Endothelial cell of umbilical vein (primary cell): ENCODE data around the genes CYTIP and ACVR1.

GRCh38 chr2:157433821-157434286 lies 10.0 kb downstream of the CYTIP start:
- PRO-cap = no peak
CAGE:
- cytosol, long polyA minus RNA = no peak
- cytosol, long polyA plus RNA = no peak
- long polyA plus RNA = no peak
- nucleus, long polyA minus RNA = no peak
- nucleus, long polyA plus RNA = no peak

DNA sequence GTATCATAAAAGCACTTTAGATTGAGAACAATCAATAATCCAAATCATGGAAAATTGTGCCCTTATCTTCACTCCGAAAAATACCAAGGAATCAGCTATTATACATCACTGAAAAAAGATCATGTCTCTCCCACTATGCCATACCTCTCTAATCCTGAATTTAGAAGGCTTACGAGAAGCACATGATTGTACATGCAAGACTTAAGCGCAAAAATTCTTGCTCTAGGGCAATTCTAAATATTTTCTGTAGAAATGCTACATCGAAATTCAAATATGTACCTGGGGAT lies 1.3 kb downstream of the CYTIP start:
- PRO-cap = no peak
CAGE:
- cytosol, long polyA minus RNA = no peak
- cytosol, long polyA plus RNA = no peak
- long polyA plus RNA = no peak
- nucleus, long polyA minus RNA = no peak
- nucleus, long polyA plus RNA = no peak

DNA sequence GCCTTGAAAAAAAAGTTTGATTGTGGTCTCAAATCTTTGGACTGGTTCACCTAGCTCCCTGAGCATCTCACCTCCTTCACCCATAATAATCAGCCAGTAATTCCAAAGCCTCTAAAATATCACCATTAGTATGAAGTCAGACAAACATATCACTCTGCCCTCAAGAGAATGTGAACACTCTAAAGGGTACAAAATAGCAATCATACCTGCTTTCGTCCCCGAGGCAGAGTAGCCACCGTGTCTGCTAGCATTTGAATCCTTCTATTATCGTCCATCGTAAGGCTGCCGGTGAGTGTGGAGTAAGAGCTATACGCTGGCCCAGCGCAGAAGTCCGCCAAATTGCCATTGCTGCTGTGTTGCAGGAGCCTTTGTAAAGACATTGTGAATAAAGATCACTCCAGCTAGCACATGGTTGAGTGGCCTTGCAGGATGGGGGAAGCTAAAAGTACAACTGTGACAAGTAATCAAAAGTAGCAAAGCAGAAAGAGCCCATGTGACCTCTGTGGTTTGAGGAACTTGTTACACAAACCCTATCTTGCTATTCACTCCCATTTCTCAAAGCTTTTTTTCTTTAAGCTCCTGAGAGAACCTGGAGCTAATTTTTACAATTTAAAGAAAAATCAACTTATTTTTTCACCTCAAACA lies at the start of gene CYTIP:
TSS of gene CYTIP (minus strand) at position 449 of the 645 bp plus-strand sequence.
- PRO-cap = no peak
CAGE:
- cytosol, long polyA minus RNA = no peak
- cytosol, long polyA plus RNA = no peak
- long polyA plus RNA = no peak
- nucleus, long polyA minus RNA = no peak
- nucleus, long polyA plus RNA = no peak

DNA sequence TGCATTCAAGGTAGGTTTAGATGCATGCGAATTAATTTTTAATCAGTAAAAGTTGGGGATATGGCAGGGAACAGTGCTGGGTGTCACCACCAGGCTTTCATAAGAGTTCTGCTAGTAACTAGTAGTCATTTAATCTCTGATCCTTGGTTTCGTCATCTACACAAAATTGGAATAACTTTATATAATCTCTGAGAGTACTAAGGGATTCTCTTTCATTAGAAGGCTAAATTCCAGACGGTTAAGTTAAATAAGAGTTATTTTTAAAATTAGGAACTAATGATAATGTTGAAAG lies 85.5 kb upstream of the CYTIP start:
- PRO-cap = no peak
CAGE:
- cytosol, long polyA minus RNA = no peak
- cytosol, long polyA plus RNA = no peak
- long polyA plus RNA = no peak
- nucleus, long polyA minus RNA = no peak
- nucleus, long polyA plus RNA = no peak

DNA sequence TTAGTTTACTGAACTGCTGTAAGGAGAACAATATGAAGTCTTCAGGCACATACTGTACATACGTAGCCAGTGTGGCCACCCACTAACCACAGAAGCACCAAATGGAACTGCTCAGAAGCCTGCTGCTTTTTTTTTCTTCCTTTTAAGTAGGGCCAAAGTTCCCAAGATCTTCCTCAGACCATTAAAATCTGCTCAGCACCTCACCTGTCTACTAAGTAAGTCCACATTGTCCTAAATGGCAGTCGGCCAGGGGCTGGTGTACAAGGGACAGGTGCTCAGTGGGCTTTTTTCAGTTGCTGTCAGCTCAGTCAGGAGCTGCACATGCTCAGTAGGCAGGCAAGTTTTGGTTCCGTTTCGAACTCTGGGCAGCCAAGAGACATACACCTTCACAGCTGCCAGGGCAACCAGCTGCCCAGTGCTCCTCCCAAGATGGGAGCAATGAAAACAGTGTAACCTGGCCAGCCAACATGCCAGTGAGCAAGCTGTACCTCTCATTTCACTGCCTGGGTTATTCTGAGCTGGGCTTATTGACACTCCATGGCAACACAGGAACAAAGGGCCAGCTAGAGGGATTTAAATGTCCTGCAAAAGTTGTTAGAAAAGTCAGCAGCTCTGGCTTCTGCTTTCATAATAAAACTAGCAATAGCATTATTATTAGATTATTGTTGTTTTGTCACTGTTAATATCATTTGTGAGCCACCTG lies 86.1 kb downstream of the ACVR1 start:
- PRO-cap = no peak
CAGE:
- cytosol, long polyA minus RNA = no peak
- cytosol, long polyA plus RNA = no peak
- long polyA plus RNA = no peak
- nucleus, long polyA minus RNA = no peak
- nucleus, long polyA plus RNA = no peak

DNA sequence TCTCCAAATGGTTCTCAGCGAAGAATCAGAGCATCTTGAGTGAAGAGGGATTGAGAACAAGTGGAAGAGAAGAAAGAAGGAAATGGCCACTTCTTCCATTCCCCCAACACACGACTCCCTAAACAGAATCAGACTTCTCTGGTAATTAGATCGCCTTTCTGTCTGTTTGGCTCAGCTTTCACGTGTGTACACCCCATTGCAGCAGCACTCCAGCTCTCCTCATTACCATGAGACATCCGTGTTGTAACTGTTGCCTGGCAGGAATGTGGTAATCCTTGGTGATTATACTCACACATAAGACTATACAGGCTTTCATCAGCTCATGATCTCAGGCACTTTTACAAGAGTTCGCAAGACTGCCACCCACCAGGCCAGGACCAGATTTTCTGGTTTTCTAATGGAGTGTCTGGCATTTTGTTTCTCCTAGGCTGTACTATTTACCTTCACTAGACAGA lies 50.3 kb downstream of the ACVR1 start:
- PRO-cap = no peak
CAGE:
- cytosol, long polyA minus RNA = no peak
- cytosol, long polyA plus RNA = no peak
- long polyA plus RNA = no peak
- nucleus, long polyA minus RNA = no peak
- nucleus, long polyA plus RNA = no peak

- PRO-cap = no peak
CAGE:
- cytosol, long polyA minus RNA = no peak
- cytosol, long polyA plus RNA = no peak
- long polyA plus RNA = no peak
- nucleus, long polyA minus RNA = start-site peak on the minus strand at chr2:157875482-157875570, 16 reads
- nucleus, long polyA plus RNA = no peak
Observed at GRCh38 chr2:157875332-157875575, 876 bp downstream of the ACVR1 start.

- PRO-cap = bidirectional peak, plus-strand start at chr2:157875965, minus-strand start at chr2:157875821; bidirectional peak, plus-strand start at chr2:157876587, minus-strand start at chr2:157876303
CAGE:
- cytosol, long polyA minus RNA = start-site peak on the minus strand at chr2:157875635-157875870, 5 reads
- cytosol, long polyA plus RNA = start-site peak on the minus strand at chr2:157875766-157876122, 24 and 73 reads in 2 replicates
- long polyA plus RNA = start-site peak on the minus strand at chr2:157875787-157876402, 137 and 101 reads in 2 replicates
- nucleus, long polyA minus RNA = start-site peak on the minus strand at chr2:157875793-157875852, 114 reads; start-site peak on the minus strand at chr2:157876062-157876122, 150 reads; start-site peak on the minus strand at chr2:157876286-157876353, 80 reads
- nucleus, long polyA plus RNA = start-site peak on the minus strand at chr2:157875793-157876431, 72 and 46 reads in 2 replicates
Observed at GRCh38 chr2:157875576-157876498, at the start of gene ACVR1. TSS of gene ACVR1 (minus strand) at chr2:157876330.

- PRO-cap = no peak
CAGE:
- cytosol, long polyA minus RNA = no peak
- cytosol, long polyA plus RNA = no peak
- long polyA plus RNA = no peak
- nucleus, long polyA minus RNA = no peak
- nucleus, long polyA plus RNA = no peak
Observed at GRCh38 chr2:158320991-158321615, 135.4 kb downstream of the CCDC148 start.

DNA sequence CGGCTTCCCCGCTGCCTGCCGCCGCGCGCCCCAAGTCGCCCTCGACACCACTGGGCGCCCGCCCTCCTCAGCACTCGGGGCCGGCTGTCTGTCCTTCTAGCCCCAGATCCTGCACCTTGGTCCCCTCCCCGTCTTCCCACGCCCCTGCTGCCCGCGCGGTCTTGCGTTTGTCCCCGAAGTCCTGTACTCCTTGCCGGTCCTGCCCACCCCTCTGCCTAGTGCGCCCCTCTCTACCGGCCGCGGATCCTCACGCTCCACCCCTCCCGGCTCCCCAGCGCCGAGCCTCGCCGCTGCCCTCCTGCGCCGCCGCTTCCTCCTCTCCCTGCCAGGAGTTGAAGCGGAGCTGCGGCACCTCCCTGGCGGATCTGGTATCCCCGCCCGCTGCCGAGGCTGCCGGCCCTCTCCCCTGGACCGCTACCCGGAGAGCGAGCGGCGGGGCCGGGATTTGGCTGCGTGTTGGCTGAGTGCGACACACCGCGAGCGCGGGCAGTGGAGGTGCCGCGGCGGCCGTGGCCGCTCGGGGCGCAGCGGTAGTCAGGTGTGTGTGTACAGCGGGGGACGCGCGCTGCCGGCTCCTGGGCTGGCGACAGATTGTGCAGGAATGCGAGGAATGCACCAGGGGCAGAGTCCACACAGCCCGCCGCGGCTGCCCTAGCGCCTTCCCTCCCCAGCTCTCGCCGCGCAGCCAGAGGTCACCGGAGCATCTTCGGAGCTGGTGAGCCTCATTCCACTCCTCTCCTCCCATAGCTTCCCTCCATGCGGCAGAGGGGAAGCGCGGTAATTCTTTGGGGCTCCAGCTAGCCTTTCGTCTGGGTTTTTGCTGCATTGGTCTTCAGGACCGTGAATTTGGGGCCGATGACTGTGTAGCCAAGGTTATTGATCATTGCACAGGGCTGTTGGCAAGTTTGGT lies 1.1 kb downstream of the PKP4 start:
- PRO-cap = bidirectional peak, plus-strand start outside the sequence, minus-strand start at position 17 of the sequence; bidirectional peak, plus-strand start at position 589 of the sequence, minus-strand start at position 542 of the sequence; bidirectional peak, plus-strand start at position 688 of the sequence, minus-strand start at position 676 of the sequence
CAGE:
- cytosol, long polyA minus RNA = no peak
- cytosol, long polyA plus RNA = no peak
- long polyA plus RNA = no peak
- nucleus, long polyA minus RNA = start-site peak on the minus strand centred at position 245 of the sequence, 31 bp wide, 7 reads; start-site peak on the minus strand centred at position 535 of the sequence, 32 bp wide, 7 reads; start-site peak on the plus strand centred at position 648 of the sequence, 124 bp wide, 31 reads
- nucleus, long polyA plus RNA = no peak

GRCh38 chr2:158631512-158632149 lies 163.5 kb upstream of the DAPL1 start:
- PRO-cap = no peak
CAGE:
- cytosol, long polyA minus RNA = no peak
- cytosol, long polyA plus RNA = no peak
- long polyA plus RNA = no peak
- nucleus, long polyA minus RNA = no peak
- nucleus, long polyA plus RNA = no peak

DNA sequence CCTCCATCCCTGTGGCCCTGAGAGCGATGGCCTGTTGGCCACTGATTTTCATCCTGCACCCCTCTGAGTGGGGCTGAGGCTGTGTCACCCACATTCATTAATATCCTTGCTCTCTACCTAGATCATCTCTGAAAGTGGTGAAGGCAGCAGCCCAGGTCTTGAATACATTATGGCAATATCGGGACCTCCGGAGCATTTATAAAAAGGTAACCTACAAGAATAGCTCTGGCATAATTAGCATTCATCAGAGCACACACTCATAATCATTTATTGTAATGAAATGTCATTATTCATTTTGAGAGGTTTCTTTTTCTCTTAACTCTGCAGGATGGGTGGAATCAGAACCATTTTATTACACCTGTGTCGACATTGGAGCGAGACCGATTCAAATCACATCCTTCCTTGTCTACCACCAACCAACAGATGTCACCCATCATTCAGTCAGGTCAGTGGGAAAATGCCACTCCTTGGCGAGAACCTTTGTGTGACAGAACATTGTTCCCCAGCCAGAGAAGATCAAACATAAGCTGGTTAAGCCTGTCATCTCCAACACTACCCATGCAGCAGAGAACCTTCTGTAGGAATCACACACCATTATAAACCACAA lies 121.5 kb upstream of the DAPL1 start:
- PRO-cap = no peak
CAGE:
- cytosol, long polyA minus RNA = no peak
- cytosol, long polyA plus RNA = no peak
- long polyA plus RNA = no peak
- nucleus, long polyA minus RNA = no peak
- nucleus, long polyA plus RNA = no peak

DNA sequence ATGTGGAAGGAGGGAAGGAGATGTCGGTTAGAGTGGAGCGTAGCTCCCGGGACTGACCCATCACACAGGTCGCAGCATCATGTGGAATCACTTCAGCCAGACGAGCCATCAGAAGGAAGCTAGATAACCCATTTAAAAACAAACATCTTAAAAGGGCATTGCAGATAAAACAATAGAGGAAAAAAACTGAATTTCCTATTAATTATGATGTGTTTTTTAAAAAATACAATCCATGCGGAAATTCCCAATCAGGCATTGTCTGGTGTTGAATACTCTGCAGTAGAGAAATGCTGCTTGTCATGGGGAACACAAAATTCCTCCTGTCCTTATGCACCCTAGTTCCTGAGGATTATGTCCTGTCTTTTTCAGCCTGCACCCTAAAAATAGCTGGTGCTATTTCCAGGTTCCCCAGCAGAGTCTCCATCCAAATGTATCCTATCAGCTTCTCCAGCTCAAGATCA lies 77.2 kb upstream of the DAPL1 start:
- PRO-cap = bidirectional peak, plus-strand start at position 279 of the sequence, minus-strand start at position 54 of the sequence
CAGE:
- cytosol, long polyA minus RNA = no peak
- cytosol, long polyA plus RNA = no peak
- long polyA plus RNA = no peak
- nucleus, long polyA minus RNA = no peak
- nucleus, long polyA plus RNA = no peak

DNA sequence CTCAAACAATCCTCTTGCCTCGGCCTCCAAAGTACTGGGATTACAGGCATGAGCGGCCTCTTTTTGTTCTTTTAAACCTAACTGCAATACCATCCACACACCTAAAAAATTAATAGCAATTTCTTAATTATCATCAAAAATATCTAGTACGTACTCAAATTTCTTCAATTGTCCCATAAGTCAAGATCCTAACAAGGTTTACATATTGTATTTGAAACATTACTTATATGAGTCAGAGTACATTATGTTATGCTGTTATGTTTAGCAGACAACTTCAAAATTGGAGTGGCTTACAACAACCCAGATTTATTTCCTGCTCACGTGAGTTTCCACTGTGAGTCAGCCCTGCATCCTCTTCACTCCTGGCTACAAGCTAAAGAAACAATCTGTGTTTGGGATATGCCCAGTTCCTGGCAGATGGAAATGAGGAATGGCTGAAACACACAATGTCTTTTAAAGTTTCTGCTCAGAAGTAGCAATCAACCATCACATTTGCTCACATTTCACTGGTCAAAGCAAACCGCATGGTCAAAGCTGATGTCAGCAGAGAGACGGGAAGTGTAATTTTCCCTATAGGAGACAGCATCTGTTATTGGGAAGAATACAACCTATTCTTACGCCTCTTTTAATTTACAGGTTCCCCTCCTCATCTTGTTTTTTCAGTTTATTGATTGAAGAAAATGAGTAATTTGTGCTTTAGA lies 31.4 kb upstream of the TANC1 start:
- PRO-cap = bidirectional peak, plus-strand start at position 416 of the sequence, minus-strand start at position 425 of the sequence
CAGE:
- cytosol, long polyA minus RNA = no peak
- cytosol, long polyA plus RNA = no peak
- long polyA plus RNA = no peak
- nucleus, long polyA minus RNA = no peak
- nucleus, long polyA plus RNA = no peak

GRCh38 chr2:158953807-158954221 lies 14.6 kb upstream of the TANC1 start:
- PRO-cap = unidirectional peak, plus-strand start at chr2:158954133
CAGE:
- cytosol, long polyA minus RNA = no peak
- cytosol, long polyA plus RNA = no peak
- long polyA plus RNA = no peak
- nucleus, long polyA minus RNA = no peak
- nucleus, long polyA plus RNA = no peak

- PRO-cap = no peak
CAGE:
- cytosol, long polyA minus RNA = no peak
- cytosol, long polyA plus RNA = no peak
- long polyA plus RNA = no peak
- nucleus, long polyA minus RNA = no peak
- nucleus, long polyA plus RNA = no peak
Observed at GRCh38 chr2:159064551-159065405, 96.3 kb downstream of the TANC1 start.

GRCh38 chr2:159164468-159164955 lies 122.0 kb downstream of the WDSUB1 start:
- PRO-cap = no peak
CAGE:
- cytosol, long polyA minus RNA = no peak
- cytosol, long polyA plus RNA = no peak
- long polyA plus RNA = no peak
- nucleus, long polyA minus RNA = no peak
- nucleus, long polyA plus RNA = no peak

DNA sequence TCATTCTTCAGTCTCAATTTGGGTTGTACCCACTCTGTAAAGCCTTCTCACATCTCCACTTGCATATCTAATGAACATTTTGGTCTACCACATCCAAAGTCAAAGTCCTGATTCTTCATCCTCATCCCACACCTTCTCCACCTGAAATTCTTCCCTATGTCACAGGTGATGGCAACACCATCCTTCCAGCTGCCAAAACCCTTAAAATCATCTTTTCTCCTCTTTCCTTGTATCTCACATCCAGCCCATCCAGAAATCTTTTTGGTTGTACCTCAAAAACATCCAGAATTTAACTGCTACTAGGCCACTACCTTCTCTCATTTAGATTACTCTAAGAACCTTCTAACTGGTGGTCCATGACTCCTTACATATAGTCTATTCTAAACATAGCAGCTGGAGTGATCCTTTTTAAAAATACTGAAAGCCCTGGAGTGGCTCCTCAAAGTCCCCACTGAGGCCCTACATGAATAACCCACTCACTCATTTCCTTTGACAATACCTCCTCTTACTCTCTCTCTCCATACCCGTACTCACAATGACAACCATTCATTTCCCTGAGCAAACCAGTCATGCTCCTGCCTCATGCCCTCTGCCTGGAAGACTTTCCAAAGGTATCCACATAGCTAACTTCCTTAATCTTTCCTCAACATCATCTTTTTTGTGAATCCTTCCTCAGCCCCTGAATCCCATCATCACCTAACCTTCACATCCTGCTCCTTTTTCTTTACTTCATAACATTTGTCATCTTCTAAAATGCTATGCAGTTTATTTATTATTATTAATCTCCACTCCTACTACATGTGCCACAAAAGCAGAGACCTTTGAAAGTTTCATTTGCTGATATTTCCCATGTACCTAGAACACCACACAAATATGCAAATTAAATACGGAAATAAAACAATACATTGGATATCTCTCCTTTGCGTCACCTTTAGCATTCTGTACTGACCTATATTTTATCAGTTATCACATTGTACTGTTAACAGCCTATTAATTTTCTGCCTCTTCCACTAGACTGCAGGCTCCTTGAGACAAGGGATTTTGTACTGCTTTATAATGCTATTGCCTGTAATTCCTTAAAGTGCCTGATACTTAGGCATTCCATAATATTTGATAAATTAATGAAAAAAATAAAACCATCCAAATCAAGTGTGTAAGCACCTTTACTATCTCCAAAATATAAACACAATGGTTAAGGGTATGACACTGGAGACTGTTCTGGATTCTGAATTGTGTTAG lies 102.5 kb downstream of the BAZ2B start:
- PRO-cap = no peak
CAGE:
- cytosol, long polyA minus RNA = no peak
- cytosol, long polyA plus RNA = no peak
- long polyA plus RNA = no peak
- nucleus, long polyA minus RNA = no peak
- nucleus, long polyA plus RNA = no peak

DNA sequence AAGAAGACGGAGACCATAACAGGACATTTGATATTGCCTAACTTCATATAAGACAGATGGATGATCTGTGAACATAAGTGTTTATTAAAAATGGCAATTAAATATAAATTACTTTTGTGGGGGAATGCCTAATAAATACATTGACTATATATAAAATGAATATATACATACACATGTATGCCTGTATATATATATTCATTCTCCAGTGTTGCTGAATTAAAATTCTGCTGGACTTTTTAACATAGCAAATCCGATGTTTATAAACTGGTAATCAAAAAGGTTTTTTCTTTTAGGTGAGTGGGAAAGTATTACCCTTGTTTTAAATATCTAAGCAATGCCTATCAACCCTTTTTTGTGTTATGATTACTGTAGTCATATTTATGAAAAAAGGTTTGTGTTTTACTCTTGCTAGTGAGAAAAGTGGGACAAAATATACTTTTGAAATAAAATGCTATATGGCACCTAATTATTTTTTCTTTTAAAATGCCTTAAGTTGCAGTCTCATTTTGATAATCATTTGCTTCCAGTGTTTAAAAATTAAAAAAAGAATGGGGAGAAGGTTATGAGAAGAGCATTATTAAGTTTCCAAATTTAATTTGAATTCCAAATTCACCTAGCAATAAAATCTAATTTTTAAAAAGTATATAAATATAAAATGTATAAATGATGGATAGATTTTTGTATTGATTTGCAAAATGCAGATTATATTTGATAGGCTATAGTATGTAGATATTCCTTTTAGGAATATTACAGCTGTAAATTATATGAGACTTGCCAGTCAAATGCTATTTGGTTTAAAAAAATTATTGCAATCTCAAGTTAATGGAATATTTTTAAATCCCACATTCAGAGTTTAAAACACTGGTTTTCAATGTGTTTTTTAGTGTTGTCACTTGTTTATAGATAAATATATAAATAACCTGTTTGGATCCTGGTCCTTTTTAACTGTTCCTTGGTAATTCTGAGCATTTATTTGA lies 30.4 kb downstream of the CD302 start:
- PRO-cap = no peak
CAGE:
- cytosol, long polyA minus RNA = no peak
- cytosol, long polyA plus RNA = no peak
- long polyA plus RNA = no peak
- nucleus, long polyA minus RNA = no peak
- nucleus, long polyA plus RNA = start-site peak on the plus strand centred at position 56 of the sequence, 136 bp wide, 135 and 99 reads in 2 replicates

GRCh38 chr2:160157790-160158642 lies 42.1 kb downstream of the ITGB6 start:
- PRO-cap = no peak
CAGE:
- cytosol, long polyA minus RNA = no peak
- cytosol, long polyA plus RNA = no peak
- long polyA plus RNA = no peak
- nucleus, long polyA minus RNA = no peak
- nucleus, long polyA plus RNA = no peak